Left ventricle myocardium (tissue), 1 donor: Measurements from ENCODE around the genes C1QC and KDM1A.

- PRO-cap = no peak
These were observed 36.0 kb downstream of the USP48 start for GRCh38 chr1:21746974-21747416.

- PRO-cap = no peak
These were observed 8.7 kb upstream of the USP48 start for GRCh38 chr1:21791646-21791977.

- PRO-cap = no peak
These were observed 143 bp upstream of the LDLRAD2 start for GRCh38 chr1:21812024-21812219.

DNA sequence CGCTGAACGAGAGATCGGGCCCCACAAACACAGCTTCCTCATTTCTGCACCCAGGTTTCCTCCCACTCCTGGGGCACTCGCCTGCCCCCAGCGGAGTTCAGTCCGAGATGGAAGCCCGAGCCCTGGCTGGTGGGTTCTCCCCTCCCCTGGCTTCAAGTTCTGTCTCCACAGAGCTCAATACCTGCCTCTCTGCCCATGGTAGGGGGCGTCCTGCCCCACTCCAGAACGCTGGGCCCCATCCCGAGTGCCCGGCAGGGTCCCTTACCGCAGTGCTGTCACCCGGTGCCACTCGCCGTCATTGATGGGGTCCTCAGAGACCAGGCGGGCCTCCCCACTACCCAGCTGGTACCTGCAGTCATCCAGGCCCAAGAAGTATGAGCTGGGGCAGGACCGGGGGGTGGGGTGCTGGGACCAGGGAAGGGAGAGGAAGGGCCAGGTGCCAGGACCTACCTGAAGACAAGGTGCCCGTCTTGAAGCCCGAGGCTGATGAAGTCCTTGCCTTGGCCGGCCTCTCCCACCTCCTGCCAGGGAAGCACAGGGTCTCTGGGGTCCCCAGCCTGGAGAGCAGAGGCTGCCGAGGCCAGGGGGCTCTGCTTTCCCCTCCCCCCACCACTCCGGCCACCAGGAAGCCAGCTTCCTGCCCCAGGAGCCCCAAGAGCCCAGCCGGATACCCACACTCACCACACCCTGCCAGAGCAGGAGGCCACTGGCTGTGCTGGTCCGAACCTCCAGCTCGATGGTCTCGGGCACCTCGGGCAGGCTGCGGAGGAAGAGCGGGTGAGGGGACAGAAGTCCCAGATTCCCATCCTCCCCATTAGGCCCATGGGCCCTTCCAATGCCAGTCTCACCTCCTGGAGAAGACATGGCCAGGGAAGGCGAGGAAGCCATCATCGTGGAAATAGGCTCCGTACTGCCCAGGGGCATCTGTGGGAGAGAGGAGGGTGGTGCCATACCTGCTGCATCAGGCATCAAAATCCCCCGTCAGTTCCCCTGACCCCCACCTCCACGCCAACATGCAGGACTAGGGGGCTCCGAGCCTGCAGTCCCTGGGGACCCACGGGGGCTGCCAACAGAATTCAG is 12.1 kb downstream of the LDLRAD2 start:
- PRO-cap = no peak

GRCh38 chr1:21865596-21866767 is 53.9 kb downstream of the LDLRAD2 start:
- PRO-cap = no peak

DNA sequence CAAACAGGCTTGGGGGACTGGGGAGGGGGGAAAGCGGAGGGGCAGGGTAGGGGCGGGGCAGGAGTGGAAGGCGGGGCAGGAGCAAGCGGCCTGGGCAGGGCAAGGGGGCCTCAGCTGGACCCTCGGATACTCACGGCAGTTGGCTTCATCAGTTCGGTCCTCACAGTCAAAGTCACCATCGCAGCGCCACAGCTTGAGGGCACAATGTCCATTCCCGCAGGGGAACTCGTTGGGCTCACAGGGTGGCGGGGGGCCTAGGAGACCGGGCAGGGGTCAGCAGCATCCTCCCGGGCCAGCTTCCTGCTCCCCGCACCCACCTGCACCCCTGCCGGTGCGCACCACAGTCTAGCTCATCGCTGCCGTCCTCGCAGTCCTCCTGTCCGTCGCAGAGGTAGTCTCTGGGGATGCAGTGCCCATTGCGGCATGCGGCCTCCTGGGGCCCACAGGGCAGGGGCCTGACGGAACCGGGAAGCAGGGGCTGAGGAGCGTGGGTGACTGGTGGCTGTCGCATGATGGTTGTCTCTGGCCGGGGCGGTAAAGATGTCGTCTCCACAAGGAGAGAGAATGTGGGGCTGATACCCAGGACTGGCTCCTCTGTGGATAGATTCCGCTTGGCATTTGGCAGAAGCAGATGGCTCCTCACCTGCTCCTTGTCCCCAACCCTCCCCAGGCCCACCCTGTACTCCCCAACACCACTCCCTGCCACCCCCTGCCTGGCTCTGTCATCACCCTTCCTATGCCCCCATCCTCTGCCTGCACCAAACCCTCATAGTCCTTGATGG is 49.8 kb downstream of the HSPG2 start:
- PRO-cap = no peak

- PRO-cap = bidirectional peak, plus-strand start at chr1:21933994, minus-strand start at chr1:21933814
These were observed 3.3 kb downstream of the HSPG2 start for GRCh38 chr1:21933384-21934560.

DNA sequence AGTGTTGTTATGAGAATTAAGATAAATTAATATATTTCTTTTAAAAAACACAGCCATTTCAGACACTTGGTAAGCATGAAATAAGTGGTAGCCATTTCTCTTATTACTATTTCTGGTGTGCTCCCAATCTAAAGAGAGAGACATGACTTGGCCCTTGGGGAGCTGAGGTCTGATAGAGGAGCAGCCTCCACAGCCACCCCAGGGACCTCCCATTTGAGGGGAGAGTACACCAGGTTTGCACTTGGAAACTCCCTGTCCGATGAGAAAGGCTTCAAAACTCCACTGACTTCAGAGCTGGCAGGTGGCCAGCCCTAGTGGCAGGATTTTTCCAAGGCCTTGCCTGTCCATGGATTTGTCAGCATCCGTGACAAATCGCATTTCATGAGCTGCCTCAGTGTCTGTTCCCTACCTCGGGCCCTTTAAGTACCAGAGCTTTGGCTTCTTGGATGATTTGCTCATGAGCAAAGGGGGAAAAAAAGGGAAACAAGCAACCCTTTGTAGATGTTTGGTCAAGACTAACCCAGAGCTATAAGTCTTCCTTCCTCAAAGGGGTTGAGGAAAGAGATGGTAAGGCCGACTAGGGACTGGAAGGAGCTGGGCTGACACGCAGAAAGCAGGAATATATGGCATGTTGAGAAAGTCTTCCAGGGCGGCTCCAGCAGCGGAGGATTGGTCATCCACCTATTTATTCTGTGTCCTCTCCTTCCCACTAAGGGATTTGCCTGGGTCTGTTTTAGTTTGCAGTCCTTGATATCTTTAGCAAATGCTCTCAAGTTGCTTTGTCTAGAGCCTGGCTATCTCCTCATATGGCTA is 2.6 kb upstream of the HSPG2 start:
- PRO-cap = unidirectional peak, minus-strand start at position 215 of the sequence

DNA sequence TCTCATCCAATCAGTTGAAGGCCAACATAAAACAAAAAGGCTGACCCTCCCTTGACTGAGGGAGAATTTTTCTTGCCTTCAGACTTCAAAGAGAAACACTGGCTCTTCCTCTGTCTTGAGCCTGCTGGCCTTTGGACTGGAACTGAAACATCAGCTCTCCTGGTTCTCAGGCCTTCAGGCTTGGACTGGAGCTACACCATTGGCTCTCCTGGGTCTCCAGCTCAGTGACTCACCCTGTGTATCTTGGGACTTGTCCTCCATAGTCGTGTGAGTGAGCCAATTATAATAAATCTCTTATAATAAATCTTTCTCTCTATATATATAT is 6.7 kb upstream of the CDC42 start:
- PRO-cap = no peak

GRCh38 chr1:22076610-22077259 is 24.2 kb downstream of the CDC42 start:
- PRO-cap = no peak

- PRO-cap = no peak
These were observed 43.9 kb downstream of the WNT4 start for GRCh38 chr1:22098867-22099564.

DNA sequence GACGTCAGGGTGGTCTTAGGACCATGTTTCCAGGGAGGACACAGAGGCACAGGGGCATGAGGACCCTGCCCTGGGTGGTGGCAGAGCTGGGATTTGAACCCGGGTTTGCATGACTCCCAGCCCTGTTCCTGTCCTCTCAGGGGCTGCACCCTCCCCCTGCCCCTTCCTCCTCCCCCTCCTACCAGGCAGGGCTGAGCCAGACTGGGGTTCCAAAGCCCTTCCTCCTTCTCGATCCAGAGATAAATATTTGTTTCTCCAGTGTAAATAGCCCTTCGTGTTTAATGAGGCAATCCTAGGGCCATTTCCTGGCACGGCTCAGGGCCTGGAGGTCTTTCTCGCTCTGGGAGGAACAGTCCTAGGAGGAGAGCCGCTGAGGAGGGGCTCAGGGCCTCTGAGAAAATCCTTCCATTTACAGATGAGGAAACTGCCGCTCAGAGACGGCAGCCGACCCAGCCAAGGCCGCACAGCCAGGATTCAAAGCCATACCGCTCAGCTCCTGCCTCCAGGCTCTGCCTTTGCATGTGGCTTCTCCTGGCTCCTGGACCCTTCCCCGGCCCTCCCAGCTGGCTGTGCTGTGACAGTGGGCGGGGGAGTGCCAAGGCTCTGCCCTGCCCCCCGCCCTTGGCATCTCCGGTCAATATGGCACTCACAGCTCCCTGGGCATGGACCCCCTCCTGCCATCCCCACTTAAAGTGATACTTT is 114.5 kb upstream of the WNT4 start:
- PRO-cap = no peak

DNA sequence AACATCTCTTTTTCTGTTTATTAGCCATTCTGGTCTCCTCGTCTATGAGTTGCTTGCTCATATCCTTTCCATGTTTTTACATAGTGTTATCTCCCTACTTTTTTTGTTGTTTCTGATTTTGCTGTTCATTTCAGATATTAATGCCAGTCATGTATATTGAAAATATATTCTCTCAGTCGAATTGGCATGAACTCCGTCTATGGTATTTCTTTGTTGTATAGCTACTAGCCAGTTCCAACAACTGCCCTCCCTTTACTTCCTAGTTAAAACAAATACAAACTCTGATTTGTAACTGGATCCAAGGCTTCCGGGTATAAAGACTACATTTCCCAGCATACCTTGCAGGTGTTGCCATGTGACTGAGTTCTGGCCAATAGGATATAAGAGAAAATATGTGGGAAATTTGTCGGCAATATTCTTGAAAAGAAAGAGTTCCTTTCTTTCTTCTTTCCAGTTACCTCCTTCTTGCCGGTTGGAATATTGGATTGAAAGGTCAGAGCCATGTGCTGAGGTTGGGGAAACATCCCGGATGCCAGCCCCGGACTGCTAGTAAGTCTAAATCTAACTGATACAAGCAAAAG is 23.1 kb upstream of the ZBTB40 start:
- PRO-cap = no peak

DNA sequence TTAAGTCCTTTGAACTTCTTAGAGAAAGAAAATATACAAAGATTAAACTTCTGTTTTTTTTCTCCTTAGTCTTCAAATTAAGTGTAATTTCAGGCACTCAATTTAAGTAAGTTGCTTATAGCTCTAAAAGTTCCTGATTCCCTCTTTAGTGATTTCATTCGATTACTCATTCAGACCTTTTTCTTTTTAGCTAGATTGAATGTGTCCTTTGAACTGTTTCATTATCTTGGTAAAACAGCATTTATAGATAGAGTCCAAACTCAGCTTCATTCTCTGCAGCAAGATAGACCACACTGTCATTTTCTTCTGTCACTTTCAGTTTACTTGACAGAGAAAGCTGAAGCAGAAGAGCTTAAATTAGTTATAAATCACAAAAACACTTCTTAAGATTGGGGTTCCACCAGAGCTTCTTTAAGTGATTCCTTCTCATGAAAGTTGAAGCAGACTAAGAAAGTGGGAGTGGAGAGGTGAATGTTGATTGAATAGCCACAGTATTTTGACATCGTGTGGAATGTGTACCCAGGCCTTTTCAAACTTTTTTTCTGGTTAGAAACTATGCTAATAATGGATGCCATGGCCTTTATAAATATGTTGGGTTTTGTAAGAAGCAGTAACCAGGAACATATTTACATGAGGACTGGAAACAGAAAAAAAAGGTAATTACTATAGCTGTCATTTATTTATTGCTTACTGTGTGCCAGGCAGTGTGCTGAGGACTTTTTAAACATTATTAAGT is 52.2 kb downstream of the ZBTB40 start:
- PRO-cap = no peak

DNA sequence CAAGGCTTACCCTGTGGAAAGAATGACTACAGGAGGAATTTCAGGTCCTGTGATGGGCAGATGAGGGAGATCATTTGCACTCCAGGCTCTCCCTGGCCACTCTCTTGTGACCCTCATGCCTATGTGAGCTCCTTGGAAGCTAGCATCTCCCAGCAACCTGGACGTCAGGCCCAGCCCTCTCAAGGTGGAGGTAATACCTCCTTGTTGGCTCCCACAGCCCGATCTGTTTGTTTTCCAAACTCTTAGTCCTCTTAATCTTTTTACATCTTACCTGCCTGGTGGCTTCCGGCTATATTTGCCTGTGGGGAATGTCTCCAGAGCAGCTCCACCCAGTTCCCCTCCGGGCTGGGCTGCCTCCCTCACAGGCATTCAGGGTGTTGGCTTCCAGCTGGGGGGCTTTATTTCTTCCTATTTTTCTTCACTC is 7.4 kb upstream of the C1QA start:
- PRO-cap = no peak

- PRO-cap = unidirectional peak, plus-strand start at chr1:22643633
These were observed at the start of gene C1QC for GRCh38 chr1:22643254-22643914. Gene C1QC, plus strand, starts transcription at chr1:22643633.

GRCh38 chr1:23013605-23014456 is 1.8 kb downstream of the TEX46 start:
- PRO-cap = no peak

- PRO-cap = bidirectional peak, plus-strand start at chr1:23019477, minus-strand start at chr1:23019250; unidirectional peak, minus-strand start at chr1:23019648
These were observed at the start of gene KDM1A for GRCh38 chr1:23019074-23019972. Gene KDM1A, plus strand, starts transcription at chr1:23019468.

GRCh38 chr1:23167025-23168135 is 49.9 kb downstream of the HTR1D start:
- PRO-cap = bidirectional peak, plus-strand start at chr1:23167461, minus-strand start at chr1:23167337; bidirectional peak, plus-strand start at chr1:23168096, minus-strand start at chr1:23167889

DNA sequence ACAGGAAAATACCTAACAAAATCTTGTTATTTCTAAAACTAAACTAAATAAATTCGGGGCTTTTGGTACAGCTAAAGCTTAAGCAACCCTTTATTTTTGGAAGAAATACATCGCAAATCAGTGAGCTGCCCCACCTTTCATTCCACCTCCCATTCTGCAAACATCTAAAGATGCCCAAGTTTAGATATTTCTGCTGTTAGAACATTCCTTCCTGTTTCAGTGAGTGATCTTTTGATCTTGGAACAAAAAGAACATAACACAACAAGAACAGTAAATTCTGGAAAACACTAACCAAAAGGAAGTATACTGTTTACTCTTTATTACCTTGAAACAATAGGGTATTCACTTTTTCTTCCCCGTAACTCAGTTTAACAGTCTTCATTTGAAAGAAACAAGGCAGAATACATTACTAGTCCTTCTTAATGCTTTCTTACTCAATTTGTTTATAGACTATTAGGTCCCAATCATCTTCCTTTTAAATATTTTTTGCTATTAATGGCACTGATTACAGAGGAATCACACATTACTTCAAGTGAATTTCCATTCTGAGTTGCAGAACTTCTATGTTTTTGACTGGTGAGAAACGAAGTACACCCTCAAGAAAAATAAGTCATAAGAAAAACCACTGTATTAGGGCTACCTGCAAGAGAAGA is 40.5 kb downstream of the HNRNPR start:
- PRO-cap = no peak